SK-N-DZ (cell line): ENCODE measurements around a stretch of chr6.

GRCh38 chr6:3748080-3748770 is 3.3 kb downstream of the PXDC1 start:
RAMPAGE:
- cytosol, long total RNA = no peak
- nucleus, long total RNA = no peak

DNA sequence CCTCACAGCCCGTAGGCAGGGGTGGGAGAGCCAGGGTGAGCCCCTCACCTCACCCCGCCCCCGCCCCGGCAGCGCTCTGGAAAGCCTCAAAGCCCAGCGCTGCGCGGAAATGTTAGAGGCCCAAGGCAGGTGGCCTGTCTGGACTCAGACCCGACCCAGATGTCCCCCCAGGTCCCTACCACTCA is 984 bp upstream of the PXDC1 start:
RAMPAGE:
- cytosol, long total RNA = no peak
- nucleus, long total RNA = no peak

RAMPAGE:
- cytosol, long total RNA = no peak
- nucleus, long total RNA = no peak
Measured at GRCh38 chr6:3825146-3825562, 24.0 kb upstream of the FAM50B start.

RAMPAGE:
- cytosol, long total RNA = no peak
- nucleus, long total RNA = no peak
Measured at GRCh38 chr6:3872249-3872635, 23.1 kb downstream of the FAM50B start.

GRCh38 chr6:3913486-3913794 is 64.3 kb downstream of the FAM50B start:
RAMPAGE:
- cytosol, long total RNA = no peak
- nucleus, long total RNA = no peak

DNA sequence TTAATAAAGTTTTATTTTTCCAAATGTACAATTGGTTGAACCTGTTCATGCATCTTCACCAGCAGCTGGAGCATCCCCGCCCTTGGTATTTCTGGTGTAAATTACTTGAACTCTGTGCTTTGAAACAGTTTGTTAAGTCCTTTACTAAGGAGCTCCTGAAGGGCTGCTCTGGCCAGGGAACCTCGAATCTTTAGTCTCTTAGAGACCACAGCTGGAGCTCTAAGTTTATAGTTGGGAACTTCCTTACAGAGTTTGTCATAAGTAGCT is 64.6 kb downstream of the FAM50B start:
RAMPAGE:
- cytosol, long total RNA = no peak
- nucleus, long total RNA = no peak

DNA sequence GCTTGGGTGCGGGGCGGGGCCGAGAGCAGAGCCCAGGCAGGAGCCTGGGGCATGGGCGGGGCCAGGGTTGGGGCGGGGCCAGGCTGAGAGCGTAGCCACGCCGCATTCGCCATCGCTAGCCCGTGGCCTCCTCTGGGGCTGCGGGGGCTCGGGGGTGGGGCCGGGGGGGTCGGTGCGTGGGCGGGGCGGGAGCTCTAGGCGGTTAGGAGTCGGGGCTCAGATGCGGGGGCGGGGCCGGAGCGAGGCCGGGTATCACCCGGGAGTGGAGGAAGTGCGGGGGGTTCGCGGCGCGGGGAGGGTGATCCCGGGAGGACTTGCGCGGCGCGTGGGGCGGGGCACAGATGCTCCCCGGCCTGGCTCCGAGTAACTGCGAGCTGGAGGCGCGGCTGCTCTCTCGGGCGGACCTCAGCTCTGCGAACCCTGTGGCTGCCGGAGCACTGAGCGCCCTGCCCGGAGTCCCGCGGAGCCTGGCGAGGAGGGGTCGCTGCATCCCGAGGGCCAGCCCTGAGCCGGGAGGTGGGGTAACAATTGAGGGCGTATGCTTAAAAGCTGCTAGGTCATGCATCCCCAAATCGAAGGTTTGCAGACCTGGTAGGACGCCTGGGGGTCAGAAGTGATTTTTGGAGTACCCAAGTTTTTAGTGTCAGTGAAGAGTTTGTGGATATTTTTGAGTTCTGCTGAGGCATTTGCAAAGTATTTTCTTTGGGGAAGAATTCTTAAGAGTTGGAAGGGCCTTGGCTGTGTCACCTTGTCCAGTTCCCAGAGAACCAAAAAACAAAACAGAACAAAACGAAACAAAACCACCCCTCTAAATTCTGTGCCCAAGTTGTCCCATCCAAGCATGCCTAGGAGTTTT is 586 bp upstream of the ECI2 start:
RAMPAGE:
- cytosol, long total RNA = no peak
- nucleus, long total RNA = no peak

DNA sequence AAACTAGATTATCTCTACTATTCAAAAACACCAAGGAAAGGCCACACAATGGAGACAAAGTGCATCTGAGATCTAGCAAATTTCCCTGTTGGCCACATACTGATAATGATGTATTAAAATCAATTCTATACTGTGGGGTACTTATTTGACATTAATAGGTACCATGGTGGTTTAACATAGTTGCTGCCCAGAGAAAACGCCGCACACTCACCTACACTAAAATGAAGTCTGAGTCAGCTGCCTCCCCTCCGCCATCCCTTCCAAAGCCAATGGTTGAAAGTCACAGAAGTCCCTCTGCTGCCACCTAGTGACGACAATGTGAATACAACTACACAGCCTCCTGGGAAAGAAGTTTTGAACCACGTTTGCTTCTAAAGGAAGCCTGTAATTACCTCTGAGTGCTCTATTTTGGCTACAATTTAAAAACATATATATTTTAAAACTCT is 20.4 kb upstream of the ECI2 start:
RAMPAGE:
- cytosol, long total RNA = no peak
- nucleus, long total RNA = no peak

RAMPAGE:
- cytosol, long total RNA = no peak
- nucleus, long total RNA = no peak
Measured at GRCh38 chr6:4253845-4254511, 118.6 kb upstream of the ECI2 start.

RAMPAGE:
- cytosol, long total RNA = no peak
- nucleus, long total RNA = no peak
Measured at GRCh38 chr6:4358168-4359404, 223.2 kb upstream of the ECI2 start.

DNA sequence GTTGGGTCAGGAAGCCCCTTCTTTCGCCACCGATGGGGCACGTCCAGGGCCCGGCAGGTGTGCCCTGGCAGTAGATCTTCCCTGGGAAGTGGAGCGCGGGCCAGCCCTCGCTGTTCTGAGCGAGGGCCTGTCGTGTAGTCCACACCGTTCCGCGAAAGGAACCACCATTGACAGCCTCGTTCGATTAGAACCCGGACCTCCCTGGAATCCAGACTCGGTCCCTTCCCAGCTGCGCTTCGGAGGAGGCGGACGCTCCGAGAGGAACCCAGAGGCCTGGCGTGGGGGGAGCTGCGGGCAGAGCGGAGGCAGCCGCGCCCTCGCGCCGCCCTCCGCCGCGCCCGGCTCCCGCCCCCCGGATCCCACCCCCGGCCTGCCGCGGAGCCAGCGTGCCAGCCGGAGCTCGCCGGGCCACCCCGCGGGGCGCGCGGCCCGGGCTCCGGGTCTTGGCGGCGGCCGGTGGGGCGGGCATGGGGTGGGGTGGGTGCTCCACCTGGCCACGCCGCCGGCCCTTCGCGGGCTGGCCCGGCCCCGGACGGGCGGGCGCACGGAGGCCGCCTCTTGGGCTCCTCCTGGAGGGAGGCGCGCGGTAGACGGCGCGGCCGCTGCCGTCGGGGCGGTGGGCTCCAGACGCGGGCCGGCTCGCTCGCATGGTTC is 767 bp upstream of the CDYL start:
RAMPAGE:
- cytosol, long total RNA = no peak
- nucleus, long total RNA = no peak

DNA sequence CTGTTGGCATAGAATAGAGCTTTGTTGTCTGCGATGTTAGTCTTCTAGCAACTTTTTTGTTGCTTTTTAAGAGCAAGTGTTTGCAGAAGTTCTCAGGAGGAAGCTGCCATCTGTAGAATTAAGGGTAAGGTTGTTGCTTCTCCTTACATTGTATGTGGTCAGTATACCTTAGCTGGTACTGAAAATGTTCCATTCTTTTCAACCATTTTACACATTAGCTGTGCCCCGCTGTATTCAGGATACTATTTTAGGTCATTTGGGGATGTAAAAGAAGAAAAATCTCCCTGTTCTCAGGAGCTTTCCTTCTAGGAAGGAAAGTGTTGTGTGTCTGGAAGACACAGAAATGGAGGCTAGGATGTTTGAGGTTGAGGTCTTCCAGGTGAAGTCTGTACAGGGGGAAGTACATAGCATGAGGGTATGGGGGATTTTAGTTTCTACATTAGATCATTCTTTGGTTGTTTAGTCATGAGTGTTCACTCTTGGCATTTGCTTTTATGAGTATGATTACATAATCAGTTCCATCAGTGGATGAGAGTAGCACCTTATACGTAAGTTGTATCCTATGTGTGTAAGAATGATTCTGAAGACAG is 1.7 kb downstream of the CDYL start:
RAMPAGE:
- cytosol, long total RNA = no peak
- nucleus, long total RNA = no peak

DNA sequence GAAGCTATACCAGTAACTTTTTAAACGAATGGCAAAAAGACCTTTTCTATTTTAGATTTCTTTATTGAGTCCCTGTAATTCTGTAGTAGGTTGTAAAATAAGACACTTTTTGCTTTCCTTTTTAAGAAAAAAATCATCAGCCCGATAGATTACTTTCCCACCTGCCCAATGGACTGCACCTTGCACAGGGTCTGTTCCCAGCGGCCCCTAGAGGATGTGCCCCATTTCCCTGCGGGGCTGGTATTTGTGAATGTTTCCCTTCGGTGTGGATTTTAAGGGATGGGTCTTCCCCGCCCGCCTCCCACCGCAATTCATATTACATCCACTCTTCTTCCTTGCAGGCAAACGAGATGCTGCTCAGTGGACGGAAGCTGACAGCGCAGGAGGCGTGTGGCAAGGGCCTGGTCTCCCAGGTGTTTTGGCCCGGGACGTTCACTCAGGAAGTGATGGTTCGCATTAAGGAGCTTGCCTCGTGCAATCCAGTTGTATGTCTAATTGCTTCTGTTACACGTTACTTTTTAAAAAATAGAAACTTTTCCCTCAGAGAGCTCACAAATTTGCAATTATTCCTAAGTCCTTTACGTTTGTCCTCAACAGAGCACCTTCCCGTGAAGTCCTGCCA is 51.8 kb downstream of the RPP40 start:
RAMPAGE:
- cytosol, long total RNA = no peak
- nucleus, long total RNA = no peak

RAMPAGE:
- cytosol, long total RNA = no peak
- nucleus, long total RNA = no peak
Measured at GRCh38 chr6:5030562-5031116, 26.8 kb upstream of the RPP40 start.

RAMPAGE:
- cytosol, long total RNA = no peak
- nucleus, long total RNA = no peak
Measured at GRCh38 chr6:5132509-5133372, 47.6 kb downstream of the PPP1R3G start.

GRCh38 chr6:5287206-5288198 is 26.2 kb downstream of the FARS2 start:
RAMPAGE:
- cytosol, long total RNA = no peak
- nucleus, long total RNA = no peak

GRCh38 chr6:5456863-5457553 is 195.7 kb downstream of the FARS2 start:
RAMPAGE:
- cytosol, long total RNA = no peak
- nucleus, long total RNA = no peak

RAMPAGE:
- cytosol, long total RNA = no peak
- nucleus, long total RNA = no peak
Measured at GRCh38 chr6:5831311-5832192, 175.2 kb downstream of the NRN1 start.

RAMPAGE:
- cytosol, long total RNA = no peak
- nucleus, long total RNA = no peak
Measured at GRCh38 chr6:6007170-6007836, 578 bp upstream of the NRN1 start.

GRCh38 chr6:6007837-6008279 is 1.1 kb upstream of the NRN1 start:
RAMPAGE:
- cytosol, long total RNA = no peak
- nucleus, long total RNA = no peak